ENCODE results near the genes CARD9 and INPP5E.

- PRO-cap, result bidirectional peak, plus-strand start at chr9:136012395, minus-strand start at chr9:136012100
These were observed 51.0 kb upstream of the UBAC1 start for GRCh38 chr9:136012017-136012646.

DNA sequence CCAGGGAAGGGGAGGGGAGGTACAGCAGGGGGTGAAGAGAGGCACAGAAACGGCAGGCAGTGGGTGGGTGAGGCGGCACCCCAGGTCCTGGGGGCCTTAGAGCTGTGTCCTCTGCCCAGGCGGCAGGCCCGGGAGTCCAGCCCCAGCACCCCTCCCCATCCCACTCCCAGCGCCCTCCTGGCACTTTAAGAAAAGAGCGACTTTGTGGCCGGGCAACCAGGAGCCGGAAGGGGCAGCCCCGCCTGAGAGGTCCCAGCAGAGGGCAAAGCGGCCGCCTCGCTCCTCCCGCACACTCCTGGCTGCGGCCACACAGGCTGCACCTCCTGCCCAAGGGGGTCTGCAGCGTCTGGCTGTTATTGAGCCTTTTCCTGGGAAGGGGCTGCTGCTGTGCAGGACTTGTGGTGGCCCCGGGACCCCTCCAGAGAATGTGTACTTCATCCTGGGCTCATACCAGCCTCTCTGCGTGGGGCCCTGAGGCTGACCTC lies 42.6 kb downstream of the NACC2 start:
- PRO-cap, result no peak

DNA sequence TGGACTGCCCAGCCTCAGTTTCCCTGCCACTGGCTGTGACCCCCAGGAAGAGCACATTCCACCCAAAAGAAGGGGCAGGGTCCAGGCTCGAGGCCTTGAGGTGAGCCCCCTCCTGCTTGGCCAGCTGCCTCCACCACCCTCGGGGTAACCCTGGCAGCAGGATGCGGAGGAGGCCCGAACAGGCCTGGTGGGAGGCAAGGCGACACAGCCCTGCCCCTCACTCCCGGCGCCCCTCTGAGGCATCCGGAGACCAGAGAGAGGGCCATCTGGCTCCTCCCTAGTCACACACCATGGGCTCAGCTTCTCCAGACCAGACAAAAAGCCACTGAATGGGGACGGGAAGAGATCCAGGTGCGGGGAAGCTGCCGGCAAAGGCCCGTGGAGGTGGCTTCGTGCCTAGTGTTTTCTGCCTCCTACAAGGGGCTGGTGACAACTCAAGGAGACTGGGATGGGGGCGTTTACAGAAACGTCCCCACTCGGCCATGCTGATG lies 42.1 kb downstream of the NACC2 start:
- PRO-cap, result no peak

DNA sequence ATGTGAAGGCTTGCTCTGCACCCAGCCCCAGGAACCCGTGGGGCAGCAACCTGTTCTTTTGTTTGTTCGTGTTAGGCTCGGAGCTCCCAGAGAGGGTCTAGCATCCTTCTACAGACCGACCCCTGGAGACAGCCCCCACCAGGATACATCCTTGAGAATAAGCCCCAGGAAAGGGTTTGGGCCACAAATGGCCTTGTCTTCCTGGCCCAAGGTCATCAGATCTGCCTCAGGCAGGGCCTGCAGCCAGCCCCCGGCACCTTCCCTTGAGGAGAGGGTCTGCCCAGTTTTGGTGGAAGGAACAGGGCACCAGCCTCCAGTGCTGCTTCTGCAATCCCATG lies 11.5 kb upstream of the NACC2 start:
- PRO-cap, result no peak

GRCh38 chr9:136118036-136118743 lies 485 bp downstream of the TMEM250 start:
- PRO-cap, result no peak

DNA sequence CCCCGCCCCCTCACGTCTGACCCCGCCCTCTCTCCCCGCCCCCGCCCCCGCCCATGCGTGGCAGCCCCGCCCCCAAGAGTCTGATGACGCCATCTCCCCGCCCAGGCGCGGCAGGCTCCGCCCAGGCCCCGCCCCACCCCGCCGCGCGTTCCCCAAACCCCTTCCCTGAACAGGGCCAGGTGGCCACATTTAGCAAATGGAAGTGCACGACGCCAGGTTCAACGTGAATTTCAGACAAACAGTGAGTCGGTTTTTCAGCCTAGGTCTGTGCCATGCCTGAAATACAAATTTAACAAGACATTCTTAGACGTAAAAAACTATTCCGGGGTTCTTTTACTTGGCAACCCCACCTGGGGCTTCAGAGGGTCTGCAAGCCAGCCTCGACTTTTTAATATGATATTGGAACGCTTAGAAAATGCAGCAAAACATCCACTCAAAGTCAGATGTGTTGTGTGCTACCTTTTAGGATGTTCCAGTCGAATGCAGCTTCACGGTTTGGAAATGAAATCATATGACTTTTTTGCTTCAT lies 355 bp upstream of the QSOX2 start:
- PRO-cap, result bidirectional peak, plus-strand start at position 188 of the sequence, minus-strand start outside the sequence

- PRO-cap, result no peak
These were observed 8.4 kb downstream of the CCDC187 start for GRCh38 chr9:136295493-136295983.

DNA sequence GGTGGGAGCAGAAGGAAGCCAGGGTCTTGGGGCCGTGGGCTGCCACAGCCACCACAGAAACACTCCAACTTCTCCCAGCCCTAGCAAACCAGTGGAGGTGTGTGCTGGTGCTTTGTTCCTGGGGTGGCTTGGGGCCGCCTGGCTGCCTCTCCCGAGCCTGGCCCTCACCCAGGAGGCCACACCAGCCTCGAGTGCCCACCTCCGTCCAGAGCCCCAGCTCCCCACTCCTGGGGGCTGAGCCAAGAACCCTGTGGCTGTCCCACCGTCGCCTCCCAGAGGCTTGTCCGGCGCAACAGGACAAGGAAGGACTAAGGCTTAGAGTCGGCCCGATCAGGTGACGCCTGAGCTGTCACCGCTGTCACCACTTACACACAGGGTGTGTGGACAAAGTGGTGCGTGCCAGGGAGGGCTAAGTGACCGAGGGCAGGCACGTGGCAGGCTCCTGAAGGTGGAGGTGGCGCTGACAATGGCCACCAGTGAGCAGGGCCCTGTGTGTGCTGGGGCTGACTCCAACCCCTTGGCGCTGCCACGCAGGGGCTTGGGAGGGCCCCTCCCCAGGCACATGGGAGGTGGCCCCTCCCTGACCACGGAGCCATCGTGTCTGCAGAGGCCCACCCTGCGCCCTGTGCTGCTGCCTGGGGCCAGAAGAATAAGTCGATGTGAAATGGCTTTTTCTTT lies 2.9 kb upstream of the GPSM1 start:
- PRO-cap, result unidirectional peak, minus-strand start at position 282 of the sequence

DNA sequence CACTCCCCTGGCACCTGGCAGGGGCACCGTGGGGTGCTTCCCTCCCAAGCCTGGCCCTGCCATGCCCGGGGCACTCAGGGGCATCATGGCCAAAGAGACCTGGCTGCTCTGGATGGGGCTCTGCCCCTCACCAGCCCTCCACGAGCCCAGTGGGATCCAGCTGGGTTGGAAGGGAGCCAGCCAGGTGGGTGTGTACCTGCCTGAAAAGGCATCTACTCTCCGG lies 597 bp downstream of the GPSM1 start:
- PRO-cap, result no peak

- PRO-cap, result bidirectional peak, plus-strand start at chr9:136343003, minus-strand start at chr9:136342872
These were observed 15.7 kb downstream of the GPSM1 start for GRCh38 chr9:136342724-136343679.

DNA sequence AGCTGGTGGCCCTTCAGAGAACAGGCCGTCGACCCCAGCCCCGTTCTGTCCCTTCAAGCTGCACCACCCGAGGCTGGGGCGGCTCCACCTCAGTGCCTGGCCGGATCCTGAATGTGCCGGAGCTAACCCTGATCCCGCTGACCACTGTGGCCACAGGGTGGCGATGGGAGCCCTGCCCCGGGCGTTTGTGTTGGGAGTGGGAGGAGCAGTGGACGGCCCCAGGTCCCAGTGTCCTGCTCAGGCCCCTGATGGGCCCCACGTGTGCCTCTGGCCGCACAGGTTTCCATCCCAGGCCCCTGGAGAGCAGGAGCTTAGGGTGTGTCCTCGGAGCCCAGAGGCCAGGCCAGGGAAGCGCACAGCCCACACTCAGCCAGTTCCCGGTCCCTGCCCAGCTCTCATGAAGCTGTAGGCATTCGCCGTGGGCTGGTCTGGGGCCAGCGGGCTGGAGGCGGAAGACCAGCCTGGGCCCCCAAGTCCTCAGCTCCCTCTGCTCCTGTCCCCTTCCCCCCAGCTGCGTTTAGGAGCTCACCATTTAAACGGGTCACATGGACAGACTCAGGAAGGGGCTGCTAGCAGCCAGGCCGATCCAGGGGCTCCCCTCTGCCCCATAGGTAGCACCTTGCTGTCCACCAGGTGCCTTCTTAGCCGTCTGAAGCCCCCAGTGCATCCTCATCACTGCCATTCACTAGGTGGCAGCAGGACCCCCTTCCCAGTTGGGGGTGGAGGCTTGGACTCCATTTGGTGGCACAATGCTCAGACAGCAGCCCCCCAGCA lies 17.5 kb downstream of the DNLZ start:
- PRO-cap, result unidirectional peak, minus-strand start at position 113 of the sequence

GRCh38 chr9:136358156-136358781 lies 5.3 kb downstream of the DNLZ start:
- PRO-cap, result no peak

DNA sequence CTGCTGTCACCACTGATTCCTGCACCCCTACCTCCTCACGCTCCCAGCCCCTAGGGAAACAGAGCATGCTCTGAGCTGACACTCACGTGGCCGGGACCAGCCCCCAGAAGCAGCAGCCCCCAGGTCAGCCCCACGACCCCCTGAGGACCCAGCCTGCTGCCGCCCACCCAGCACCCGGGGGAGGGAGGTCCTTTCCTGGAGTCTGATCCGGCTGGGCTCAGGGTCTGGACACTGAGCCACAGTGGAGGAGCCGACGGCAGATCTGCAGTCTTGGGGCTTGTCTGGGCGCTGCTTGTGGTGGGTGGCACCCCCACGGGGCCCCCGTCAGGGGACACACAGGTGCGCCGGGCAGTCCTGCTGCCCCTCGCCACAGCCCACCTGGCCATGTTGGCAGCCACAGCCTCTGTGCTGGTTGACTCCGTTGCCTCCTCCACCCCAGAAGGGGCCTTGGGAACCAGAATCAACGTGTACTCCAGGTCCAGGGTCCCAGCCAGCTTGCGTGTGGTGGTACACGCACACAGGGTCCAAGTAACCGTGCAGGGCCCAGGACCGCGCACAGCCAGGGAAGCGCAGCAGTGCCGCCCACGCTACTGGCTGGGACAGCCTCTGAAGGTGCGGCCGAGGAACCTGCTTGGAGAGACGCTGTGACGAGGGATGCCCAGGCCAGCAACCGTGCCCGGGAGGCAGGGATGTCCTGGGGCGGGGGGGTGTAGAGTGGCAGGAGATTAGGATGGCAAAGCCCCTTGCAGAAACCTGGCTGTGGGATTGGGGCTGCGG lies 3.6 kb downstream of the DNLZ start:
- PRO-cap, result no peak

DNA sequence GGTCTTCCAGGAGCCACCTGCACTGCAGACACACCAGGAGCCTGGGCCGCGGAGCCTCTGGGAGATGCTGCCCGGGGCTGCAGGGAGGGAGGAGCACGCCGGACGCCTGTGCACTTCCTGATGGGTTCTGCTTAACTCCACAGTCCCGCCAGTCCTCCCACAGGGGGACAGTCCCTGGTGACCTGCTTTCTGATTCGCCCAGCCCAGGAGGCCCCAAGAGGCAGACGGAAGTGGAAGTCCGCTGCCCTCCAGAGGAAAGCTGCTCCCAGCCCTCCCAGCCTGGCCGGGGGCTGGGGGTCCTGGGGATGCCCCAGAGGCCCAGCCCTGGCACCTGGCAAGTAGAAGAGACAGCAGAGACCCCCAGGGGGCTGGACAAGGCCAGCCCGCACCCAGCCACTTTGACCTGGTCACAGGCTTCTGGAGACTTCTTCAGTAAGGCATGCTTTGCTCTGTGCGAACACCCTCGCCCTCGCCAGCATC lies at the start of gene CARD9:
TSS of gene CARD9 (minus strand) at position 133 of the 480 bp plus-strand sequence.
- PRO-cap, result no peak

DNA sequence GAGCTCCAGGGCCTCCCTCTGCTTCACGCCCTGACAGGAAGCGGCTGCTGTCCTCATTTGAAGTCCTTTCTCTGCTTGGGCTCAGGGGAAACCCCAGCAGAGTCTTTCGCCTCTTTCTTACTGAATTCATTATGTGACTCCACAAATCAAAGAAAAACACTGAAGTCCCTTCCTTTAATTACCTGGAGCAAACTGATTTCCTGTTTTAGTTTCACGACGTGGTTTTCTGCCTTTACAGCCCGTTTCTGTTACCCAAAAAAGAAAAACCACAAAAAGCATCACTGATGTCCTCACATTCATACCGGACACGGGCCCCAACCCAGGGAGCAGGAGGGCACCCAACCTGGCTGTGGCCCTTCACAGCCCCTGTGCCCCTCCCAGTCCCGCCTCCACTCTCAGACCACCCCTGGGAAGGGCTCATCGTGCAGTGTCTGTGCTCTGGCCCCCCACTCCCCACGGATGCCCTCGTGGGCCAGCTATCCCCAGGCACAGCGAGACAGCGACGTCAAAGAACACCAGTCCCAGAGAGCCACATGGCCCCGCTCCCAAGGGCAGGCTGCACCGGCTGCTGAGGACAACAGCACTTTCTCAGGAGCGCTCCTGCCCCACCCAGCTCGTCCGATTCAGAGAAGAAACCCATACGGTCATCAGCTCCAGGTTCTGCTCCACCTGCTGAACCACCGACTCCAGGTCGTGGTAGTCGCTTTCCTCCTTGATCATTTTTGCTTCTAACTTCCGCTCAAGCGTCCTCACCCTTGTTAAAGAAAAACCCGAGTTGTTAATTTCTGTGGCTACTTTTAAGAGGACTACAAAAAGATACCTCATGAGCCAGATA lies 4.7 kb upstream of the SNAPC4 start:
- PRO-cap, result no peak

- PRO-cap, result no peak
These were observed 7.8 kb downstream of the PMPCA start for GRCh38 chr9:136417753-136419129.

- PRO-cap, result unidirectional peak, minus-strand start at chr9:136439864
These were observed at the start of gene INPP5E for GRCh38 chr9:136439440-136440465. INPP5E (minus strand) TSS chr9:136439845.

DNA sequence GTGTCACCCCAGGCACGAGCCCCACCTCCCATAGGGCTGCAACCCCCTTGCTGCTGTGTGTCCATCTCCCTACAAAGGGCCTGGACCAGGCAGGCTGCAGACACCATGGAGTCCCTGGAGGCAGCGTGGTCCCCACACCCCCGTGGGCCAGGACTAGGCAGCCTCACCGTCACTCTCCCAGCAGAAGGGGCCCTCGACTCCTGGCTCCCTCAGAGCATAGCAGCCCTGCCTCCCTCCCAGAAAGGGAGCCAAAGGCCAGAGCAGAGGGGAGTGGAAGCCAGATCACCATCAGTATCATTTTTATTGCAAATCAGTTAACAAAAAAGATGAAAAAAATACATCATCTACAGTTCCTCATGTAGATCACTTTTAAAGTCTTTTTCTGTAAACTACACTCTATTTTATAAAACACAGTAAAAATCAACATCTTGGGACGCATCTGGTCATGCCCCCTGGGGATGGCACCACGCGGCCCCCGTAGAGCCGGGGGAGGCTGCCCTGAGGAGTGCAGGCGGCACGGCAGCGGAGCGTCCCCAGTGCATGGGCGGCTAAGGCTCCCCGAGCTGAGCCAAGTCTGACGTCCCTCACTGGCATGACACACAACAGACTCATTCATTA lies 11.4 kb upstream of the SEC16A start:
- PRO-cap, result no peak

DNA sequence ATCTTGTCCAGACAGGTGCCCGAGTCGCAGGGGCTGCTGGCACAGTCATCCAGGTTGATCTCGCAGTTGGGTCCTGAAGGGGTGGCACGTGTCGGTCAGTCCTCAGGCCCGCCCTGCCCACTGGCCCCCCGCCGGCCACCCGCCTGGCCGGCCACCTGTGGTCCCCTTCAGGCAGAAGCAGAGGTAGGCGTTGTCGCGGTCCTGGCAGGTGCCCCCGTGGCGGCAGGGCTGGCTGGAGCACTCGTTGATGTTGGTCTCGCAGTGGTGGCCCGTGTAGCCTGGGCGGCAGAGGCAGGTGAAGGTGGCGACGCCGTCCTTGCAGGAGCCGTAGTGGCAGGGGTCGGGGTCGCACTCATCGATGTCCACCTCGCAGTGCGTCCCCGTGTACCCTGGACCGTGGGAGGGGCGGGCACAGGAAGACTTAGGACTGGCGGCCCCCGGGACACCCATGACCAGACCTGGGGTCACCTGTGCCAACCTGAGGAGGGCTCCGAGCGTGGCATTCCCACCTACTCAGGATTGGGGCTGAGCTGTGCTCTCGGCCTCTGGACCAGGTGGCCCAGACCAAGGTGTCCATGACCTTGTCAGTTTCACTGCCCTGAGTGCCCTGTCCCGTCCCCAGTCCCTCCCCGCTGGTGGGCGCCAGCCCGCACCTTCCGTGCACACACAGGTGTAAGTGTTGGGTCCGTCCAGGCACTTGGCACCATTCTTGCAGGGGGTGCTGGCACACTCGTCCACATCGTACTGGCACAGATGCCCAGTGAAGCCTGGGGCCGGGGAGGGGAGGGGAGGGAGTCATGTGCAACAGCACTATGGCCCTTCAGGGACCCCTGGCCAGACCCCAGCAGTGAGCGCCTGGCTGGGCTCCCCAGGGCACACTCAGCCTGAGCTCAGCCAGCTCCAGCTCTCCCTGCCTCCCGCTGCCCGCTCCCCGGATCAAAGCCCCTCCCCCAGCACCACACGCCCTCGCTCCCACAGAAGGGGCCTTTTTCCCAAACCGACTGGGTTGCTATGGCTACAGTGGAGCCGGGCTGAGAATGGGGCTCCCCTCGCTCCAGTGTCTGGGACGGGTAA lies 30.2 kb downstream of the NOTCH1 start:
- PRO-cap, result no peak

GRCh38 chr9:136546635-136547842 lies 1.2 kb upstream of the NOTCH1 start:
- PRO-cap, result unidirectional peak, minus-strand start at chr9:136546809; unidirectional peak, minus-strand start at chr9:136547214; bidirectional peak, plus-strand start at chr9:136547610, minus-strand start at chr9:136547364

All from trachea (tissue), 1 donor.